Skin of body (tissue), 2 donors: ENCODE measurements around the gene KCNQ2.

DNA sequence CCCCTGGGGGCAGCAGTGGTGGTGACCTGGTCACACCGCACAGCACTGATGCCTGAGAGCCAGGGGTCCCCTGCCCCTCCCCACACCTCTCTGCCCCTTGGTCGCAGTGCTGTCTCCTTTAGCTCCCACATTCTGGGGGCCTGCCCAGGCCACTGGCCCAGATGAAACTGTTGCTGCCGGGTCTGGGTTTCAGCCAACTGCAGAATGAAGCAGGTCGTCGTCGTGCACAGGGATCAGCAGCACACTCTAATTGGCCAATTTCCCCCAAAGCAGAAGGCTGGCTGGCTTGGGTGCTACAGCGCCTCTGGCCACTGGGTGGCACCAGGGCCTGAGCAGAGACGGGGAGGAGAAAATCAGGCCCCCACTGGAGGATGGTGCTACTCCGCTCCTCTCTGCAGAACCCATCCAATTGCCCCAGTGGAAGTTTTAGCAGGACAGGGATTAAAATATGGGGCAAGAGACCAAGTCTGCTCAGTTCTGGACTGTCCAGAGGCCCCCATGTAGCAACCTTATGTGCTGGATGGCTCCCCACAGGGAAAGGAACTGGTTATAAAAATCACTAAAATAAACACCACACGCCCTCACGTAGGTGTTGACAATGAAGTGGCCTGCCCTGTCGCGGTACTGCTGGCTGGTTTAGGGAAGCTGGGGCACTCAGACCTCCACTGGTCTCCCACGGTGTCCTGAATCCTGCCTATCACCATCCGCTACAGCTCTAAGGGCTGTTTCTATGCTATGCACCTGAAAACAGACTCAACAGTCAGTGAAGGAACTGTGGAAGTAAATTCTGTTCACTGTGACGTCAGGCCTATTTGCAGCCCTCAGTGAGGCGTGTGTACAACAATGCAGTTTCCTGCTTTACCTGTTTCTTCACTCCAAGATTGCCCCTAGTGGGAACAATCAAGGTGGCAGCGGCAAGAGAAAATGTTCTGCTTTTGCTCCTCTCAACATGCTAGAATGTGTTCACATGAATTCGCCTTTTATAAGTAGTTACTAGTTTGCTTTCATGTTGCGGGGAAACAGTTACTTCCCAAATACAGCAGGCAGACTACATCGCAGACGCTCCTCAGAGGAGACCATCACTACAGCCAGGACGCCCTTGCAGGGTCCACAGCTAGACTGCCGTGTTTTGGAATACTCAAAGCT is 25.8 kb downstream of the DIDO1 start:
- RAMPAGE, long total RNA: no peak

GRCh38 chr20:62901262-62901868 is 24.9 kb downstream of the DIDO1 start:
- RAMPAGE, long total RNA: no peak

DNA sequence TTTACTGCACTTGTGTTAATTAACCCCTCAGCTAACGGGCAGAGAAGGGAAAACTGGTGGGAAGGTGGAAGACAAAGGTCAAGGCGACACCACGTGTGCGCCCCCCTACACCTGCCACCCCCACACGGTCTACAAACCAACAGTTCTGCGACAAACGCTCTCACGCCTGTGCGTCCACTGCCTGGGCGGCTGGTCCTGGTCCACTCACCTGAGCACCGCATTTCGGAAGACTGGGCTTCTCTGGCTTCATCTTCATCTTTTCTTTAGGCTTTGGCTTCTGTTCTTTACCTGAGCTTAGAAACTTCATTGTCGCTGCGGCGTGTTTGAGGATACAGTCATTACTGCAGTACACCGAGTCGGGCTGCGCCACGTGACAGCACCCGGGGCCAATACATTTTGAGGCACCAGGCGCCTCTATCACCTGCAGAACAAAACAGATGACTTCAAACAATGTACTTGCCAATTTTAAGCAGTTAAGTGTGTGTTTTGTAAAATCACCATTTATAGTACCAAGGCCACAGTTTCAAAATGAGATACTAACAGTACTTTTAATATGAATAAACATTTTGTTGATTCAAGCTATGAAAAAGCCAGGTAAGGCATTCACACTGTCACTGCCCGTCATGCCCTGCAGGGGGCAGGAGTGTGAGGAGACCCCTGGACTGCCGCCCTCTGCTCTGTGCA is 19.2 kb downstream of the DIDO1 start:
- RAMPAGE, long total RNA: no peak

- RAMPAGE, long total RNA: no peak
These were observed 12.2 kb downstream of the DIDO1 start for GRCh38 chr20:62913982-62914643.

GRCh38 chr20:63177754-63178007 is 38.2 kb downstream of the YTHDF1 start:
- RAMPAGE, long total RNA: no peak

DNA sequence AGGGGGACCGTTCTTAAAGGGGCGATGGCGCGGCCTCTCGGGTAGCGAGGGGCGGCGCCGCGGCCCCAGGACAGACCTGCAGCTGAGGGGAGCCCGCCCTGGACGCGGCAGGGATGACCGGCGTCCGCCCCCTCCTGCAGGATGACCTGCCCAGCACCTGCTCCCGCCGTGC is 295 bp upstream of the NKAIN4 start:
- RAMPAGE, long total RNA: no peak

- RAMPAGE, long total RNA: no peak
These were observed 3.7 kb downstream of the ARFGAP1 start for GRCh38 chr20:63276240-63276788.

- RAMPAGE, long total RNA: no peak
These were observed 2.1 kb upstream of the CHRNA4 start for GRCh38 chr20:63363273-63363587.

- RAMPAGE, long total RNA: no peak
These were observed 26.0 kb downstream of the KCNQ2 start for GRCh38 chr20:63446405-63446945.

- RAMPAGE, long total RNA: no peak
These were observed 15.5 kb downstream of the KCNQ2 start for GRCh38 chr20:63456842-63457387.

DNA sequence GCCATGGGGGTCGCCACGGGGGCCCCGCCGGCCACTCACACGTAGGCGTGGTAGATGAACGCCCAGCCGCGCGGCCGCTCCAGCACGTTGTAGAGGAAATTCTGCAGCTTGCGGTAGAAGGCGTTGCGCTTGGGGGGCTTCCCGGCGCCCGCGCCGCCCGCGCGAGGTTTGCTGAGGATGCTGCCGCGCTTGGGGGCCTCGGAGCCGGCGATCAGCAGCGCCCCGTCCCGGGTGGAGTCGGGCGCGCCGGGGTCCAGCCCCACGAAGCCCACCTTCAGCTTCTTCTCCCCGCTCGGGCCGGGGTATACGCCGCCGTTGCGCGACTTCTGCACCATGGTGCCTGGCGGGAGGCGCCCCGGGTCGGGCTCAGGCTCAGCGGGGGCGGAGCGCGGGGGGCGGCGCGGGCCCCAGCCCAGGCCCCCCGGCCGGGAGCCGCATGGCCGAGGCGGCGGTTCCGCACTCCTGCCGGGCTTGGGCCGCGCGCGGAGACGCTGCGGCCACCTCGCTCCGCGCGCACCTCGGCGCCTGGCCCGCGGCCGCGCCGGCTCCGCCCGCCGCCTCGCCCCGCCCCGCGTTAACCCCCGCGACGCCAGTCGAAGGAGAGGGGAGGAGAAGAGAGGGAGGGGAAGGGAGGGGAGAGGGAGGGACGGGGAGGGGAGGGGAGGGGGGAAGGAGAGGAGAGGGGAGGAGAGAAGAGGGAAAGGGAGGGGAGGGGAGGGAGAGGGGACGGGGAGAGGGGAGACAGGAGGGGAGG is at the start of gene KCNQ2:
KCNQ2 (minus strand) TSS at position 527 of the 754 bp plus-strand sequence.
- RAMPAGE, long total RNA: no peak

- RAMPAGE, long total RNA: no peak
These were observed 7.4 kb downstream of the PTK6 start for GRCh38 chr20:63529722-63530214.

- RAMPAGE, long total RNA: no peak
These were observed 1.4 kb upstream of the PTK6 start for GRCh38 chr20:63538528-63539077.

DNA sequence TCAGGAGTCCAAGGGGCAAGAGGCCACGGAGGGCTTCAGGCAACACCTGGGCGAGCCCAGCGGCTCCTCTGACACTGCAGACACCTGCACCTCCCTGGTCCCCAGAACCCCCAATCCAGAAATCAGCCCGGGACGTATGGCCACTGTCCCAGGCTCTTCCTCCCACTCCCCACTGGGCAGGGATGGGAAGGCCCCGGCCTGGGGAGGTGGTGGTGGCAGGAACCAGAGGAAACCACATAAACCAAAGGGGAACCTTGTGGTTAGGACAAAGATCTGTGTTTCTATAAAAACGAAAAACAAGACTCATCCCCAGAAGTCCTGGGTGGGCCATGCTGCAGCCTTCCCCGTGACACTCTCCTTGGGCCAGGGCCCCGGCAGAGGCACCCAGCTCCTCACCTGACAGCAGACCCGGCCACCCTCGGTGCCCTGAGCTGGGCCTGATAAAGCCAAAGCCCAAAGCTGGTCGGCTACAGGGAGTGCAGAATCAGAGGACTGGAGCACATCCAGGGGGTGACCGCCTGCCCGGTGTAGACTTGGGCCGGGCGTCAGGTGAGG is 6.2 kb downstream of the HELZ2 start:
- RAMPAGE, long total RNA: no peak

DNA sequence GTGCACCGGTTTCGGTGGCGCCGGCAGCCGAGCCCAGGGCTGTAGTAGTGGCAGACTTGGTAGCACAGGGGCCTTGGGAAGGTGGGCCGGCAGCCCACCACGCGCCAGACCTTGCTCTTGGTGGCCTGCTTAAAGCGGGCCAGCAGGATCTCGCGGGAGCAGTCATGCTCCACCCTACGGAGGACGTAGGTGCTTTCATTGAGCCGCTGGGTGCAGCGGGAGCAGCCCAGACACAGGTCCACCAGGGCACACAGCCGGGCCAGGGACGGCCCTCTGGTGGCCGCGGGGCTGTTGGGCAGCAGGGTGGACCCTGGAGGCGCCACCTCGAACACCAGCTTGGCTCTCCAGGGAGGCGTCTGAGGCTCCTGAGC is 1.2 kb downstream of the HELZ2 start:
- RAMPAGE, long total RNA: no peak

- RAMPAGE, long total RNA: no peak
These were observed 24.0 kb downstream of the GMEB2 start for GRCh38 chr20:63602829-63603284.

DNA sequence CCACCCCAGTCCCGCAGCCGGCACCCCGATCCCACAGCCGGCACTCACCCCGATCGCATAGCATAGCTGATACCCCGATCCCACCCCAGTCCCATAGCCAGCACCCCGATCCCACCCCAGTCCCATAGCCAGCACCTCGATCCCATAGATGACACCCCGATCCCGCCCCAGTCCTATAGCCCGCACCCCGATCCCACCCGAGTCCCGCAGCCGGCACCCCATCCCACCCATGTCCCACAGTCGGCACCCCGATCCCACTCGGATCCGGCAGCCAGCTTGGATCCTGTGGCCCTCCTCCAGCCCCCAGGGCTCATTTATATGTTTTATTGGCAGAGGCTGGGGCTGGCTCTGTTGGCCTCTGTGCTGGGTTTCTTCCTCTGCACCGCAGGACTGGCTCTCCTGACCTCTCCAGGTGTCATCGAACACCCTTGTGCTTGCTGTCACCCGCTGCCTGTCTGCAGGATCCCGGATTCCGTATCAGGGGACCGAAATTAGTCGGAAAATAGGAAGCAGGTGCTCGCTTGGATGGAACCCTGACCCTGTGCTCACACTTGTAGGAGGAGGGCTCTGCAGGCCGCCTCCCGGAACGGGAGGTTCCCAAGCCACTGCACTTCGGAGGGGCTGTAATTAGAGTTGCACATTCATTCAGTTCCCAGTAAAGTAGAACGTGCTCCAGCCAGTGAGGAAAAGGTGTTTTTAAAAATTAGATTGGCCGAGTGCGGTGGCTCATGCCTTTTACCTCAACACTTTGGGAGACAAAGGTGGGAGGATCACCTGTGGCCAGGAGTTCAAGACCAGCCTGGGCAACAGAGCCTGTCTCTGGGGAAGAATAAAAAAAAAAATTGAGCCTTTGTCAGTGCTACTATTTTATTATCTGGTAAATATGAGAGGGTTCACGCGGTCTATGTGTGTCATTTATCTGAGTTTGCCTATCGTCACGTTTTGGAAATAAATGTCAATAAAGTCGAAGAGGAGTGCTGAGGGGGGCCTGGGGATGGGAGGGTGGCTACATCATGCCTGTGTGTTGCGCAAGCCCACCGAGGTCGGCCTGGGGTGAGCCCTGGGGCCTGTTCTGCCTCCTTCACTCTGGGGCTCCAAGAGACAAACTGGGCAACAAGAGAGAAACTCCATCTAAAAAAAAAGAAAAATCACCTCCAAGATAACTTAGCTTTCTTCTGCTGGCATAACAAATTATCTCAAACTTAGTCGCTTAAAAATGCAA is 1.4 kb upstream of the GMEB2 start:
- RAMPAGE, long total RNA: no peak

GRCh38 chr20:63687398-63687791 is 9.1 kb upstream of the TNFRSF6B start:
- RAMPAGE, long total RNA: no peak

DNA sequence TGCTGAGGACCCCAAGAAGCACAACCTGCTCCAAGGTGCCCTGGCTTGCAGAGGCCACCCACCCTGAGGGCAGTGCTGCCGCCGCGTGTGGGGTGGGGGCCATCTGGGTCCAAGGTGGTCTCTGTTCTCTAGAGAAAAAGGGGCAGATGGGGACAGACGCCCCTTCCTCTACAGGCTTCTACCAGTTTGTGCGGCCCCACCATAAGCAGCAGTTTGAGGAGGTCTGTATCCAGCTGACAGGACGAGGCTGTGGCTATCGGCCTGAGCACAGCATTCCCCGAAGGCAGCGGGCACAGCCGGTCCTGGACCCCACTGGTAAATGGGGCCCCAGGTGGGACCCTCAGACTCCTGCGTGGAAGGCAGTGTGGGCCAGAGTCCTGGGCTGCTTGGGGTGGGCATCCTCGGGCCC is 3.5 kb upstream of the TNFRSF6B start:
- RAMPAGE, long total RNA: no peak

- RAMPAGE, long total RNA: no peak
These were observed 2.2 kb upstream of the LIME1 start for GRCh38 chr20:63734073-63734930.